Ileum (tissue), 1 donor: ENCODE measurements around the genes DGKI and ATP6V0A4.

DNA sequence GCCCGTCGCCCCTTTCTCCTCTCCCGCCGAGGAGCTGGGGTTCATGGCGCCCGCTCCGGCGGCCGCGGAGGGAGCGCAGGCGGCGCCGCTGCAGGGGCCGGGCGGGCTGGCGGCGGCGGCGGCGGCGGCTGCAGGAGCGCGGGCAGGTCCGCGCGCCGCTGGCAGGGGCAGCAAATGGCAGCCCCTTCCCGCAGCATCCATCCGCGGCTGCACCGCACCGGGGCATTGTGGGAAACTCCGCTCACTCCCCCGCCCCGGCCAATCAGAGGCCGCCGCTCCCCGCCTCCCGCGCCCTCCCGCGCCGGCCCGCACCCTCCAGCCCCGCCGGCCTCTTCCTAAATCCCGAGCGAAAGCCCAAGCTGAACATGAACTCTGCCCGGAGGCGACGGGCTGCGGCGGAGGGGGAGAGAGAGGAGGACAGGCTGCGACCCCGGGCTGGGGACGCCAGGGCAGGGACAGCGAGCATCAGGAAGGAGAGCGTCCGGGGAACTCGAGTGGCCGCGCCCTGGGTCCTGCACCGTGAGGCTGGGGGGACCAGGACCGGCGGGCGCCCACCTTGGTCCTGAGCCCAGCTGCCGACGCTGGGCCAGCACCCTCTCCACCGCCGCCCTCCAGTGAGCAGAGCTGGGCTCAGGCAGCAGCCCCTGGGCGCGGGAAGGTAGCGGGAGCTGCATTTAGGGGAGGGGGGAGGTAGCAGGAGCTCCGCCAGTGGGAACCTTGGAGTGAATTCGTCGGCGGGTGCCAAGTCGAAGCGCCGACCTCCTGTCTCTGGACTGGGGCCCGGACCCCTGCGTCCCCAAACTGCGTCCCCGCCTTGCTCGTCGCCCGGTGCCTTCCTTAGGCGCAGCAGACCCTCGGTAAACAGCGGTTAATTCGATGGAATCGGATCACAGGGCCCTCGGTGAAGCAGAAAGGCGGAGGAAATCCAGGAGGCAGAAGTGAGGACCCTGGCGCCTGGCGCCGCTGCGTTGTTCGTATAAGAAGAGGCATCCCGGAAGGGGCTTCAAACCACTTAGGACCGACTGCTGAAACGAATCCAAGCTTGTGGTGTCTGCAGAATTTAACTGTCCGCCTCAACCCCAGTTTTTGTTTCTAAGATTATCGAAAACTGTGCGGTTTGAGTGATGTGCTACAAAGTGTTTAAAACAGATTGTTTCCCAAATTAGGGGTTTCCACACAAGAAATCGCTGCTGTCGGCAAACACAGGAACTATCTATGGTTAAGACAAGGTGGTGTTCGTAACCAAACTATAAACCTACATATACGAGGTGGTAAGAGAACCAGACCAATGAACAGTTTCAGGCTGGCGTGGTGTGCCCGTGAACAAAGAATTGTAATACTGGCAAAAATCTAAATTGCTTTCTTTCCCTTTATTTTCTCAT is at the start of gene DGKI:
DGKI (minus strand) TSS at position 313 of the 1,382 bp plus-strand sequence.
- PRO-cap = no peak

DNA sequence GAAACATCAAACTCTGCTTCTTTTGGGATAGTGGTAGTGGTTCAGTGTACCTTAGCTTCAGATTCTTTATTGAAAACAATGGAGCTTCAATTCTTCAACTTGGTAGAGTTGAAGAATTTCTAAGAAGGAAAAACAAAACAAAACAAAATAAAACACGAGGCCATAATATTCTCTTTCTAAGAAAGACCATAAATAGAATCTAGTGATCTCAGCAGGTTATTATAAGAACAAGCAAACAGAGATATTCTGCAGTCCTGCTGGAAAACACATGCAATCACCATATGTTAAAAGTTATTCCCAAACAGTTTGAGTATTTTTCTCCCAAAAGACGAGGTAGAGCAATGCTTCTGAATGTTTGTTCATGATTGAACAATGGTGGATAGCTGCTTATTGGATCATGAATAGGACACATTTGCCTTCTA is 59.4 kb downstream of the CREB3L2 start:
- PRO-cap = no peak

DNA sequence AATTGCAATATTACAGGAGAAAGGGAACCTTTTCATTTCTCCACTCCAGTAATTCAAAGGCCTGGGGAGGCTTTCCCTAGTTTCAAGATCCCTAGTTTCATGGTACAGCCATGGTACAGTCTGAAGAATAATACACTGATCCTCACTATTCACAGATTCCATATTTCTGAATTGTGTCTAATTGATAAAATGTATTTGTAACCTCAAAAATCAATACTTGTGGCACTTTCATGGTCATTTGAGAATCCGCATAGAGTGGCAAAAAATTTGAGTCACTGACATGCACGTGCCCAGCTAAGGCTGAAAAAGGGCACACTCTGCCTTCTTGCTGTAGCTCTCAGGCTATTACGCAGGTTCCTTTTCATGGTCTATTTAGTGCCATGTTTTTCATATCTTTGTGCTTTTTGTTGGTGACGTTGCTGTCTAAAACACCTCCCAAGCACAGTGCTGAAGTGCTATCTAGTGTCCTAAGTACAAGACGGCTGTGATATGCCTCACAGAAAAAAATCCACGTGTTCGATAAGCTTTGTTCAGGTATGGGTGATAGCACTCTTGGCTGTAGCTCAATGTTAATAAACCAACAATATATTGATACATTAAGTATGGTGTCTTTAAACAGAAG is 51.0 kb downstream of the CREB3L2 start:
- PRO-cap = no peak

DNA sequence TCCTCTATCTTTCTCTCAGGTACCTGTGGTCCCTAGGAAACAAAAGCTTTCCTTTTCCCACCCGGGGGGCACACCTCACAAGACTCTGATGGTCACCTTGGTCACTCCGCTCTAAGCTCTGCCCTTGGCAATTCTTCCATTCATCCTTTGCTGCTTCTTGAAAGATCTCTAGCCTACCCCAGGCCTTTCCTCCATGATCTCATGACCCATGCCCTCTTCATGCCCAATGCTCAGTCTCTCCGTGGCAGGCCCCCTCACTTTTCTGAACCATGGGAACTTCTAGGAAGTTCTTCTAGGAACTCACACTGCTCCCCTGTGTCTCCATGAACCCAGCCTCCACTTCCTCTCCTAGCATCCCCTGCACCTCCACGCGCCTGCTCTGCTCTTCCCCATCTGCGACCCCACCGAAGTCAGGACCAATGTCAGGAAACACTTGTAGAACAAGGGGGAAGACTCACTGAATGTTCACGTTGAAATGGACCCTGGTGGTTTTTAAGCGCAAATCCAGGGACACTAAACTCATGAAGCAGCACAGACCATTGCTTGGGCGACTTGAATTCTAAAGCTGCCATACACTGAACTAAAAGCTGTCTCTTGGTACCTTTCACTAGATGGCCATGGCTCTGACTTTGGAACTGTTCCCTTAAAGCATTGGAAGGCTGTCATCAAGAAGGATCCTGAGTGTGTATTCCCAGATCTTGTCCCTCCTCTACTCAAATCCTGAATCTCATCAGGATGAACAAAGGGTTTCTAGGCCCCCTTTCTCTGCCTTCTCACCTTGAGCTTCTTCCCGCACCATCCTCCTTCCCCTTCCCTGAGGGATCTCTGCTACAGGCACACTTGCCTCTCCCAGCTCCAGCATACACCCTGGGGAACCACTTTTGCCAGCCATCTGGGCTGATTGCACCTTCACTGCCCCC is 40.0 kb downstream of the CREB3L2 start:
- PRO-cap = no peak

GRCh38 chr7:137983591-137984182 is 18.2 kb downstream of the CREB3L2 start:
- PRO-cap = no peak

GRCh38 chr7:137985923-137986994 is 15.6 kb downstream of the CREB3L2 start:
- PRO-cap = no peak

DNA sequence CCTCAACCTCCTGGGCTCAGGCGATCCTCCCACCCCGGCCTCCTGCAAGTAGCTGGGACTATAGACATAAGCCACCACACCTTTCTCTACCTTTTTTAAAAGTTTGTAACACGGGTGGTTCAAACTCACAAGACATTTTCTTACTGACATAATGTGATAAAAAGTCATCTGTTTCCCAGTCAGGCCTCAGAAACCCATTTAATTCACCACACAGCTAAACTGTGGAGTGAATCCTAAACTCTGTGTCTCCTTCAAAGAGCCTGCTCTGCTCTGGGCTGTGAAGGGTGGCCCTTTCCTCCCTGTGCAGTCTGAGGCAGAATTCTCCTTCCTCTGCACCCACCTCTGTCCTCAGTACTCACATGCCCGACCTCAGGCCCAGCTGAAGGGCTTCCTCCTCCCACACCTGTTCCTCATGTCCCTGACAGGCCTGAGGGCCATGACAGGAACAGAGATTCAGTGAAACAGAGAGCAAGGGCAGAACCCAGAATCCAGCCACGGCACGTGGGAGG is 14.1 kb downstream of the CREB3L2 start:
- PRO-cap = no peak

DNA sequence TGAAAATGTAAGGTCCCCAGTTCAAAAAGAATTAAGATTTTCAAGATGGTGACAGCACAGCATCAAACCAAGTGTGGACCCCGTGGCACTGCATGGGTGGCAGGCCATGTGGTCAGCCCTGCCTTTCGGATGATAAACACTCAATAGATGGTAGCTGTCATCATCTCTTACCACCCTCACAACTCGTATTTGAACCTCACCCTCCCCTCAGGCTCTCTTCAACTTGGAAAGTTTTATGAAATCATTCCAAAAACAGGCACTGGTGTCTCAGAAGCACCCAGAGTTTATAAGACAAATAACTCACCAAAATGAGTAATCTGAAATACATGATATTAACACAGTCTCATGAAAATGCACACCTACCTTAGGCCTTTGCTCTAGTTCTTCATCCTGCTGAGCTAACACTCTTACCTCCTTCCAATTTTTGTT is 3.1 kb downstream of the CREB3L2 start:
- PRO-cap = no peak

GRCh38 chr7:138125597-138125982 is 49.3 kb downstream of the AKR1D1 start:
- PRO-cap = no peak

DNA sequence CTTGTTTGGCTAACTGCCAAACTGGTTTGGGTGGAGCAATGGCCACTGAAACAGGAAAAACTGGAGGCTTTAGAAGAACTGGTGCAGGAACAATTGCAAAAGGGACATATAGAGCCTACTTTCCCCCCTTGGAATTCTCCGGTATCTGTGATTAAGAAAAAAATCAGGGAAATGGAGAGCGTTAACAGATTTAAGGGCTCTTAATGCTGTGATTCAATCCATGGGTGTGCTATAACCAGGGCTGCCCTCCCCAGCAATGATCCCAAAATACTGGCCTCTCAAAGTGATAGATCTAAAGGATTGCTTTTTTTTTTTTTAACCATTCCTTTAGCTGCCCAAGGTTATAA is 117.9 kb upstream of the TRIM24 start:
- PRO-cap = no peak

DNA sequence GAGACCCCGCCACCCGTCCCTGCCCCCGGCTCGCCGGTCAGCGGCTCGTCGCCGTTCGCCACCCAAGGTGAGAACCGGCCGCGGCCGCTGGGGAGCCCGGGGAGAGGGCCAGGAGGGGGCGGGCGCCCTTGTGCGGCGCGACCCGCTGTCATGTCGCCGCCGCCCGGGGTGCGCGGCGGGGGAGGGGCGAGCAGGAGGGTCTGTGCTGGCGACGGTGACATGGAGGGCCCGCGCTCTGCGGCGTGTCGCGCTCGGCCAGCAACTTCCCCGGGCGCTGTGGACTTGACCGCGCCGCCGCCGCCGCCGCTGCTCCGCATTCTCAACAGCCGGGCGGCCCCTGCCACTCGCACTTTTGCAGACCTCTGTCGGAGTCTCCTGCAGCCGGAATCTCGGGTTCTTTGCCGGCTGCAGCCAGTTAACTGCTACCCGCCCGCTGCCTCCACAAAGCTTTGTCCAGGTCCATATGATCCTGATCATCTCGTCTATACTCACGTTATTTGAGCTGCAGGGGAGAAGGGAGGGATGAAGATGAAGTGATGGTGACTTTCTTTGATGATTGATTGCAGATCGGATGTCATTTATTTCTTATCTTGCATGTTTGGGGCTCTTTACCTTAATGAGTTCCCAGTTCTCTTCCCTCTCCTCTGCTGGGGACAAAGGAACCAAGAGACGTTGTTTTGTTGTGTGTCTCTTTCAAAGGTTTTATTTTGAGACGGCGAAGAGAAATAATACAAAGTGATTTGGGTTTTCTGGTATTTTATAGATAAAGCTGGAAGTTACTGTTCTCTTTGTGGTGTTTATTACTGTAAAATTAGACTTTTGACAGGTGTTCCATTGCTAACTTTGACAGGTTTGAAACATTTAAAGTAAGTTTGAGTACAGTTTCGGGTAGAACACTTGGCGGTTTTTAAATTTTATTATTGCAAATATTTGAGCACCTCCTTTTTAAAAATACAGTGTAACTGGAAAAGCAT is 1.1 kb downstream of the TRIM24 start:
- PRO-cap = unidirectional peak, minus-strand start at position 324 of the sequence; unidirectional peak, minus-strand start at position 354 of the sequence

DNA sequence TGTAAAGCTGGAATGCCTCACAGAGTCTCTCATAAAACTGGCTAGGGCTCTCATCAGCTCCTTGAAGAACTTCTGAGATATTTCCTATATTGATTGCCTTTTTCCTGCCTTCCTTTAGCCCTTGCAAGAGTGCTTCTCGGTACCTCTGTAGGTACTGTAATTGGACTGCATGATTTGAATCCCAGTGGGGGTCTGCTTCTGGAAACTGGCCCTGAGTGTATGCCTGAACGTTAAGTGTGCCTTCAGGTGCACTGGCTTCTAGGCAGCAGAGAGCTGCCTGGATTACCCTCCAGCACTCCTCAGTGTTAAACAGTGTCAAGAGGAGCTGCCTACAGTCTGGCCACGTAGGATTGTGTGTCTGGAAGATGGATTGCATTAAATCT is 103.6 kb downstream of the TRIM24 start:
- PRO-cap = no peak

DNA sequence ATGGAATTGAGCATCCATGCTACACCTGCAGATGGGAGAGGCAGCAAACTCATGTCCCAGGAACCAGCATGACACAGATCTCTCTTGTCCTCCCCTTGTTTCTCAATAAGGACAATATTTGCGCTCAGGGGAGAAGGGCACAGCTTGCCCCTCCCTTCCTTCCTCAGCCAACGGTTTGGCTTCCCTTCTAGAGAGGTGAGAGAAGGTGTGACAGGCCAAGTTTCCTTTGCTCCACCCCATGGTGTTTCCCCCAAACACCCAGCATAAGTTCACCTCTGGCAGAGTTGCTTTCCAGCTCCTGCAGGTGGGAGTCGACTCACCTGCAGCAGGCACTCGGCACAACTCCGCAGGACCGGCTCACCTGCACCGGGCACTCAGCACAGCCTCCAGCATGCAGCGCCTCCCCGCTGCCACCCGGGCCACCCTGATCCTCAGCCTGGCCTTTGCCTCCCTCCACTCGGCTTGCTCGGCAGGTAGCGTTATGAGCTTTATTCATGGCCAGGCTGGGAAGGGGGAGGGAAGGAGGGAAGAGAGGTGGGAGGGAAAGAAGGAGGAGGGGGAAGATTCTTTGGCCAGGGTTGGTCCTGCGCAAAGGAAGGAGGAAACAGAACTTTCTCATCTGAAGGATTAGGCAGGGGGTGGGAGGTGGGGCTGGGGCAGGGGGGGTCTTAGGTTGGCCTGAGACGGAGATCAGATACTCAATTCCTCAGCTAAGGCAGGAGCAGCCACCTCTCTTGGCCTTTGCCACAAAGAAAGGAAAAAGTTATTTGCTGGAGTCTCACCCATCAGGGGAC is at the start of gene ATP6V0A4:
ATP6V0A4 (minus strand) TSS at position 483 of the 794 bp plus-strand sequence.
- PRO-cap = no peak

- PRO-cap = no peak
Measured at GRCh38 chr7:138886343-138886926, 88.4 kb upstream of the ATP6V0A4 start.

DNA sequence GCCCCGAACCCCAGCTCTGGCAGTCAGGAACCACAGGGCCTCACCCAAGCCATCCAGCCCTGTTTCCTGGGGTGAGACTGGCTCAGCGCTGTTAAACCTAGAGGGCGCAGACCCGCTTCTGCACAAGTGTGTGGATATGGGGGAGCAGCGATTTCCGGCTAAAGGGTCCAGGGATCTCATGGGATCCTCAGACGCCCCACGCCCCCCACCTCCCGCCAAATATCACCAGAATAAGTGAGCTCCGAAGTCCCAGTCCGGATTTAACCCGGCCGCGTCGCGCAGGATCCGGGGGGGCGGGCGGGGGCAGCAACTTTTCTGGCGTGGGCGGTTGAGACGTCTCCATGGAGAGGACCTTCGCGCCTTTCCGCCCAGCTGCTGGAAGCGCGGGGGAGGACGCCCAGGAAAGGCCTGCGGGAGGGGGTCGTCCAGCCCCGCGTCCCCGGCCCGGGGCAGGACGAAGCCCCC is 703 bp downstream of the ZC3HAV1L start:
- PRO-cap = no peak

DNA sequence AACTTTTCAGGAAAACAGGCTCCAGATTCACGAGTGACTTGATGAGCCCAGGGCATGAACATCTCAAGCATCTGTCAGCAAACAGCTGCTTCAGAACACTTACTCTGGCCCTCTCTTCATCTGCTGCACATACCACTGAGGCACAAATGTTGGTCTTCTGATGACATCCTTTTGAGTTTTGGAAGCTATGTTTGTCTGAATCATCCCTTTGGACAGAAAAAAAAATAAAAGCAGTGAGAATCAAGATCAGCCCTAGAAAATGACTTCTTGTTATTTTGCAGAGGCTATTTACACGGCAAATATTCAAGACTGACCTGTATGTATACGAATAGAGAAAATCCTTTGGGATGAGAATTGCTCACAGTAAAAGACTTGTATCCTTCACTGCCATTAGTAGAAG is 25.1 kb upstream of the ZC3HAV1L start:
- PRO-cap = no peak

DNA sequence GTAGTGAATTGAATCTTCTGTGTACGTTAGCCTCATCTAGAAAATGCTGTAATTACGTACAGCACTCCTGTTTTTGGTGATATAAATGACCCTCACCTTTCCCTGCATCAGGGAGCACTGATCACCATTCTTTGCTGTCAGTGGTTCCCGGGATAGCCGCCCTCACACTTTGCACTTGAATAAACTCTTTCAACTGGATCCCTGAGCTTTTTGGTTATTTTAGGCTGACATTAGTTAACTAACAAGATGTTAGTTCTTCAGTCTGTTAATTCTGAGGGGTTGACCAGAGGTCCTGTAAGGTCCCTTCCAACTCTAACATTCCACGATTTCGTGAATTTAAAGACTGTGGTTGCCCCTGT is 693 bp upstream of the TTC26 start:
- PRO-cap = no peak

- PRO-cap = no peak
Measured at GRCh38 chr7:139230518-139230938, 509 bp upstream of the UBN2 start.

DNA sequence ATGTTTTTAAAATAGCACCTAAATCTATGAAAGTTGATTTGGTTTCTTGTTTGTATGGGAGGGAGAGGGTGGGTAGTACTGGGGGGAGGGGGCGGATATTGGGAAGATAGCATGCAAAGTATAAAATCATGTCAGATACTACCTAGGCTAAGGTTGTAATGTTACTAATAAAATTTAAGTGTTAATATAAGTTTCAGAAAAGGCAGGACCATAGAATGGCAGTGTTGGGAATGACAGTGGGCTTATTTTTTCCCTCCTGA is 11.7 kb downstream of the LUC7L2 start:
- PRO-cap = no peak

DNA sequence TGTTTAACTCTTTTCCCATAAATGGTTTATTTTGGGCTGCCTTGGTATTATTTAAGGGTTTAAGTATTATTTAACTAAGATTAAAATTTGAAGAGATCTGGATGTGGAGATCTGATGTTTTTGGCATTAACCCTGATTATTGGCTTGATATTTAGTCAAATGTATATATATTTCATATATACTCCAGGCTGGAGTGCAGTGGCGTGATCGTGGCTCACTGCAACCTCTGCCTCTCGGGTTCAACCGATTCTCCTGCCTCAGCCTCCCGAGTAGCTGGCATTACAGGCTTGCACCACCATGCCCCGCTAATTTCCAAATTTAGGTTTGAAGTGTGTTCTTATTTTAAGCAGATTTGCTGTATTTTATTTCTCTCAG is 24.4 kb downstream of the LUC7L2 start:
- PRO-cap = no peak